Skeletal muscle satellite cell (primary cell): Measurements from ENCODE around the genes EIF3C and MVP.

DNA sequence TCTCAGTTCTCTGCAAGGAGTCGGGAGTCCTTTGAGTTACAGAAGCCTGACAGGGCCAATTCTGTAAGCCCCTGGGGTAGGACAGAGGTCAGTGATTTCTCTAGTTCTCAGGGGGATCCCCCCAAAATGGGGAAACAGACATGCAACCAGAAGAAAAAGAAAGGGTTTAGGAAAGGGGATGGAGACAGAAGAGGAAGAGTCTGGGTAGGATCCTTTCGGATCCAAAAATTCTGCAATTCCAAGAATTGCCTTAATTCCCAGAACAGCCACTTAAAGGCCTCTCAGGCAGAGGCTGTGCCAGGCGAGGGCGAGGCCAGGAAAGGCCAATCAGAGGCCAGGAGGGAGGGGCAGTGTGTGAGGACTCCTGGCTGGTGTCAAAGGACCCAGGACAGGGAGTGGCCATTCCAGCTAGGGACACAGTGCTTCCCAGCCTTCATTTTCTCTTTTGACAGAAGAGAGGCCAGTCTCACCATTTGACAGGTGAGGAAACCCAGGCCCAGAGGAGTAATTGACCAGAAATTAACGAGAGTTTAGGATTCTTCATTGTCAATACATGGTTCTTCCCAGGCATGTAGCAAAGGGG lies 6.5 kb downstream of the NUPR1 start:
- CAGE, long polyA plus RNA, result no peak

GRCh38 chr16:28711271-28711770 lies at the start of gene EIF3C:
EIF3C (plus strand) TSS chr16:28711464.
- CAGE, long polyA plus RNA, result no peak

DNA sequence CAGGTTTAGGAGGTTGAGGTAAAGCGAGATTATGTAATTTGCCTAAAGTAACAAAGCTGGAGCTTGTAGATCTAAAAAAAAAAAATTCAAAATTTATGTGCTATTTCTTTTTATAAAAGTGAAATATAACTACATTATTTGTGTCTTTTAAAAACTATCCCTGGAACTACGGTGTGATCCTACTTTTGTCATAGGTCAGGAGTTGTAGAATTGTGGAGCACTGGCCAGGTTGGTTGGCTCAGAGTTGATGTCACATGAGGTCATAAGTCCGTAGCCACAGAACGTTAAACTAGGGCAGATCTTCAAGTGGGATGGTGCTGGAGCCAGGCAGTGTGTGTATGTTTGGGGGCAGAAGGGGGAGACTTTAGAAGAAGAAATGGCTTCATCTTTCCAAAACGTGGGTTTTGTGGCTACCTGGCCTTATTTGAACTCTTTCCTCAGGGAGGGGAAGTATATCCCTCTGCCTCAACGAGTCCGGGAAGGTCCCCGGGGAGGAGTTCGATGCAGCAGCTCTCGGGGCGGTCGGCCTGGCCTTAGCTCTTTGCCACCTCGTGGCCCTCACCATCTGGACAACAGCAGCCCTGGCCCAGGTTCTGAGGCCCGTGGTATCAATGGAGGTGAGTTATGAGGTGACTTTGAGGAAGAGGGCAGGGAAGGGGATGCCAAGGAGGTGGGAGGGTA lies 7.5 kb downstream of the ATXN2L start:
- CAGE, long polyA plus RNA, result no peak

DNA sequence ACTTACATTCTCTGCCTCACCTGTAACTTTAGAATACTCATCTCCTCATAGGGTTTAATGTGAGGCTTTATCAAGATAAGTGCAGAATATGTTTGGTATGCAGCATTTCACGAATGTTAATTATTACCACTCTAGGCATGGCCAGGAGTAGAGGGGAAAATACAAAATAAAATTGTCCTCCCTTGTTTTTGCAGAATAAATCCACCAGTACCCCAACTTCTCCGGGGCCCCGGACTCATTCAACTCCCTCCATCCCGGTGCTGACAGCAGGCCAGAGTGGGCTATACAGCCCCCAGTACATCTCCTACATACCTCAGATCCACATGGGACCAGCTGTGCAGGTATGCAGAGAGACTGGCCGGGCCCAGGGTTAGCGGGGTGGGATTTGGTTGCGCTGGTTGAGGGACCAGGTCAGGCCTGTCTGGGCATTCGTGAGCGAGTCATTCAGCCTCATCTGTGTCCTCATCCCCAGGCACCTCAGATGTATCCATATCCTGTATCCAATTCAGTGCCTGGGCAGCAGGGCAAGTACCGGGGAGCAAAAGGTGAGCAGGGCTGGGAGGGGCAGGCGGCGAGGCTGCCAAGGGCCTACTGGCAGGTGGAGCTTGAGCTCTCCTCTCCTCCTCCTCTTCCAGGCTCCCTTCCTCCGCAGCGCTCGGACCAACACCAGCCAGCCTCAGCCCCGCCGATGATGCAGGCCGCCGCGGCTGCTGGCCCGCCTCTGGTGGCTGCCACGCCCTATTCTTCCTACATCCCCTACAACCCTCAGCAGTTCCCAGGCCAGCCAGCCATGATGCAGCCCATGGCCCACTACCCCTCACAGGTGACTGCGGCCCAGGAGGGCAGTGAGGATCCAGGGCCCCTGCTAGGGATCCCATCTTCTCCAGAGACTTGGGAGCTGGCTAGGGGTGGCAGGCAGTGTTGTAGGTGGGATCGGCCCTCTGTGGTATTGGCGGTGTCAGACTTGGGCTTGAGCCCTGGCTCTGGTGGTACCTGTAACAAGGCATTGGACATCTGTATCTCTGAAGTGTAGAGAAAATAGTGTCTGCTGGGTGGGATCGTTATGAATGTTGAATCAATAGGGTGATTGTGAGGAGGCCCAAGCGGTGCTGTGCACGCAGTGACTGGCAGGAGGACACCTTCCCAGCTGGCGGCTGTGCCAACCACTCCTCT lies 11.5 kb downstream of the ATXN2L start:
- CAGE, long polyA plus RNA, result no peak

DNA sequence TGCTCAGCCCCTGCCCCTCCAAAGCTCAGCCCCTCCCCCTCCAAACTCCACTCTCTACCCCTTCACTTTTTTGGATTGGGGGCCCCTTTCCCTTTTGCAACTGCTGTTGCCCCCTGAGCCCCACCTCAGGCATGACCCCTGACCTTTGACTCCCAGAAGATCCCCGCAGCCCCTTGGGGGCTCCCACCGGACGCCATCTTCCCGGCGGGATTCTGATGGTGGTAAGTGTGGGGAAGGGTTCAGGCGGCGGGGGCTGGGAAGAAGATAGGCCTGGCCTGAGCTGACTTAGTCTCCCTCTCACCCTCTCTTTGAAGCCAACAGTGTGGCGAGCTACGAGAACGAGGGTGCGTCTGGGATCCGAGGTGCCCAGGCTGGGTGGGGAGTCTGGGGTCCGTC lies 1.4 kb downstream of the LAT start:
- CAGE, long polyA plus RNA, result no peak

DNA sequence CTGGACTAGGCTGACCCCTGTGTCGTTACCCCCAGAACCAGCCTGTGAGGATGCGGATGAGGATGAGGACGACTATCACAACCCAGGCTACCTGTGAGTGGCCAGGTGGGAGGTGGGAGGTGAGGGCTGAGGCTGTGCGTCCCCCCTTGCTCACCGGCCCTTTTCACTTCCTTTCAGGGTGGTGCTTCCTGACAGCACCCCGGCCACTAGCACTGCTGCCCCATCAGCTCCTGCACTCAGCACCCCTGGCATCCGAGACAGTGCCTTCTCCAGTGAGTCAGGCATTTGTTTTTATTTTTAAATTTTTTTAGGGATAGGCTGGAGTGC lies 1.7 kb downstream of the LAT start:
- CAGE, long polyA plus RNA, result no peak

DNA sequence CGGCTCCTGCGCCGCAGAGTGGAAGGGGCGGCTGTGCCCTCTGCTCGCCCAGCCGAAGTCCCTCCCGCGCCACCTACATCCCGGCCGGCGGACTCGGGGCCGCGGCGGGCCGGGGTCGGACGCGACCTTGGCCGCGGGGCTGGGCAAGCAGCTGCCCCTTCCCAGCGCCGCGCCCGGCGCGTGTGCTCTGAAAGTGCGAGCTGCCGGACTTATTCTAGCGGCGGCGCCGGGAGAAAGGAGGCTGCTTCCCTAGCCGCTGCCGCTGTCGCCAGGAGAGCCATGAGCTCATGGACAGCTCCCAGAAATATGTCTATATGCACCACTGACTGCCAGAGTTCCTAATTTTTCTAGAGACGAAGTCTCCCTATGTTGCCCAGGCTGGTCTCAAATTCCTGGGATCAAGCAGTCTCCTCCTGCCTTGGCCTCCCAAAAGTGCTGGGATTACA lies 97.4 kb downstream of the LAT start:
- CAGE, long polyA plus RNA, result no peak

DNA sequence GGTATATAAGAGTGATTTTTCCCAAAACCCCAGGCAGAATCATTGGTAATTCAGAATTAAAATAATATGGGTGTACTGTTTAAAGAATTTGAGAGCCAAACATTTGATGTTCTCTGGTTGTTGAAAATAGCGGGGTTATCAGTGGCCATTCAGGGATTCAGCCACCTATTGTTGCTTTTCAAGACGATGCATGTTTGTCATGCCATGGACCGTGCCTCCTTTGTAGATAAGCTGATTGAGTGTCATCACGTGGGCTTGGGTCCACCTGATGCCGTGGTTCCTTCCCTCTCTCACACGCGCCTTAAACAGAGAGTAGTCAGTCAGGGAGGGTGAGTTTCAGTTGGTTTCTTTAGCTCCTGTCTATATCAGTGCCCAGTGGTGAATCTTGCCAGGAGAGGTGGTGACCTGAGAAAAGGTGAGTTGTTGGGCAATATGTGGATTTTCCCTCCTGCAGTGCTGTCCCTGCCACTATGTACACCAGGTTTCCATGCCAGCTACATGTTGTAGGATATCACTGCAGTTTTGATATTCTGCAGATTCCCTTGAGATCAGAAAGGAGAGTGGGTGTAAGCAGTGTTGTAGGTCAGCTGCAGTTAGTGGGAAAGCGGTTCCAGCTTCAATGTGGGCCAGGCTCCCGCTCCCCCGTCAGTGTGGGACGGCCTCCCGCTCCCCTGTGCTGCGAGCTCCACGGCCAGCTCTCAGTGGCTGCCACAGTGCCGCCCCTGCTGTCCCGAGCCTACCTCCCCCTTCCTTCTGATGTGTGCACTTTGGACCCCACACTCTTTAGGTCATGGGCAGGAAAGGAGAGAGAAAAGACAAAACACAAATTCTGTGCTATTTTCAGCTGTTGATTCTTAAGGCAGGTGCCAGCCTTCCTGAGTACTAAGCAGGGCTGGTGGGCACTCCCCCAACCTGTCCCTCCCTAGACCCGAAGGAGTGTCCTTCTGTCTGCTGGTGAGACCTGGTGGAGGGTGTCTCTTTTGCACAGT lies 129.8 kb downstream of the LAT start:
- CAGE, long polyA plus RNA, result no peak

DNA sequence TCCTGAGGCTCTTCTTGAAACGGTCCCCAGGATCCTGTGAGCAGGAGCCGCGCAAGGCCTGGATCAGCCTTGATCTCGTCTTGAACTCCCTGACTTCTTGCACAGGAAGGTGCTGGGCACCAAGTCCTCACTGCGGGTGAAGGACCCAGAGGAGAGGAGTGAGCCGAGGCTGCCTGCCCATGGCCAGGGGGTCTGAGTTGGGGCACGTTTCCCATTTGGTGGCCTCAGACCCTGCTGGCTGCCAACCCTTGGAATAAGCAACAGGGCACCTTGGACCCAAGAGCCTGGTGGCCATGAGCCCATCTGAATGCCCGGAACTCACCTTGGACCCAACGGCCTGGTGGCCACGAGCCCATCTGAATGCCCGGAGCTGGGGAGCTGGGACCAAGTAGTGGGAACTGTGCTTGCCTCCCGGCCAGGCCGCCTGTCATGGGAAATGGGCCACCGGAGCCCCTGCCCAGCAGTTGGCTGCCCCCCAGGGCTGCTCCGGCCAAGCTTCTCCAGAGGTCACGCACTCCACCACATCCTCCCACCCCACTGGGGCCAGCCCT lies 146.0 kb downstream of the LAT start:
- CAGE, long polyA plus RNA, result no peak

DNA sequence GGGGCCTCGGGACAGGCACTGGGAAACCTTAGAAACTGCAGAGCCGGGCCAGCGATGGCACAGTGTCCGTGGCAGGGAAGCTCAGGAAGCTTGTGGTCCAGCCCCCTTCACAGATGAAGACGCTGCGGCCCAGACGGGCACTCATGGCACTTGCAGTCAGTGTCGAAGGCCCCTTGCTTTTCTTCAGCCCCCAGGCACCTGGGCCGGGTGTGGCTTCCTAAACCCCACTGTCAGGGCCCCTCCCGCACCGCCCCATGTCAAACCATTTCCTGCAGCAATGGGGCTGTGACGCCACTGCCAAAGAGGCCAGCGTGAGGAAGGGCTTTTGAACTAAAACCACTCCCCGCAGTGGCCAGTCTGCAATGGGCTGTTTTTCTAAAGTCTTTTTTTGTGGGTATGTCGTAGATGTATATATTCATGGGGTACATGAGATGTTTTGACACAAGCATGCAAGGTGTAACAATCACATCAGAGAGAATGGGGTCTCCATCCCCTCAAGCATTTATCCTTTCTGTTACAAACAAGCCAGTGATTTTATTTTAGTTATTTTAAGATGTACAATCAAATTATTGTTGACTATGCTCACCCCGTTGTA lies 164.1 kb downstream of the LAT start:
- CAGE, long polyA plus RNA, result no peak

- CAGE, long polyA plus RNA, result no peak
Measured at GRCh38 chr16:29228448-29228823, 178.1 kb downstream of the NPIPB11 start.

GRCh38 chr16:29250859-29252246 lies 155.2 kb downstream of the NPIPB11 start:
- CAGE, long polyA plus RNA, result no peak

- CAGE, long polyA plus RNA, result no peak
Measured at GRCh38 chr16:29271679-29272063, 134.8 kb downstream of the NPIPB11 start.

GRCh38 chr16:29337250-29337825 lies 69.2 kb downstream of the NPIPB11 start:
- CAGE, long polyA plus RNA, result no peak

GRCh38 chr16:29342875-29343230 lies 63.7 kb downstream of the NPIPB11 start:
- CAGE, long polyA plus RNA, result no peak

- CAGE, long polyA plus RNA, result no peak
Measured at GRCh38 chr16:29572037-29572441, 91.0 kb upstream of the SPN start.

GRCh38 chr16:29741068-29741475 lies 4.7 kb downstream of the C16orf54 start:
- CAGE, long polyA plus RNA, result no peak

DNA sequence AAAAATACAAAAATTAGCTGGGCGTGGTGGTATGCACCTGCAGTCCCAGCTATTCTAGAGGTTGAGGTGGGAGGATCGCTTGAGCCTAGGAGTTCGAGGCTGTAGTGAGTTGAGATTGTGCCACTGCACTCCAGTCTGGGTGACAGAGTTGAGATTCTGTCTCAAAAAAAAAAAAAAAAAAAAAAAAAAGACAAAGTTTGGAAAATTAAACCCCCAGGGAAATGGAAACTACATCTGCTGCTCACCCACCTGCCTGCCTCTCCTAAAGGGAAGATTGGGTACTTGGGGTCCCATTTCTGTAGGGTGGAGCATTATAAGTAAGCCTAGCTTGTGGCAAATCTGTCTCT lies 2.7 kb downstream of the C16orf54 start:
- CAGE, long polyA plus RNA, result no peak

GRCh38 chr16:29747802-29748285 lies 2.1 kb upstream of the C16orf54 start:
- CAGE, long polyA plus RNA, result no peak

DNA sequence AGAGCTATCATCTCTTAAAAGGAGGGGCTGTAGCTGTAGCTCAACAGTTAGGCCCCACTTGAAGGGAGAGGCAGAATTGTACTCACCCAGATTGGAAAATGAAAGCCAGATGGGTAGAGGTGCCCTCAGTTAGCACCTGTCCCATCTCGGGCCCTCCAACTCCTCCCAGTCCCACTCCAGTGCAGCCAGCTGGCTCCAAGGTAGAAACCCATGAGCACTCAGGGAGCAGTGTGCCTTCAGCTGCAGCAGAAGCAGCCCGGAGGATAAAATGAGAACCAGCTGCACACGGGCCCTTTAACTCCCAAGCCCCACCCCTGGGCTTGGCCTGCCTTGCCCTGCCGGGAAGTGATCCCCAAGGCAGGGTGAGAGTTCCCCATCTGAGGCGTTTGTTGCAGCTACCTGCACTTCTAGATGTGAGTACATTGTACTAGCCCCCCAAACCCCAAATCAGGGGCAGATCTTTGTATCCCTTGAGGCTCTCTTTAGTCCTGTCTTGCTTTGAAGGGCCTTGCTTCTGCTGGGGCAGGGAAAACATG lies at the start of gene MVP:
Gene MVP (plus strand): TSS at position 365 of the 536 bp plus-strand sequence.
- CAGE, long polyA plus RNA, result start-site peak on the plus strand centred at position 354 of the sequence, 57 bp wide, 278 and 190 reads in 2 replicates